RPMI7951 (cell line): ENCODE results near the gene TMEM150C.

GRCh38 chr4:82561510-82562572, at the start of gene TMEM150C:
Gene TMEM150C, minus strand, starts transcription at chr4:82561988.
- RAMPAGE, long total RNA, result no peak

DNA sequence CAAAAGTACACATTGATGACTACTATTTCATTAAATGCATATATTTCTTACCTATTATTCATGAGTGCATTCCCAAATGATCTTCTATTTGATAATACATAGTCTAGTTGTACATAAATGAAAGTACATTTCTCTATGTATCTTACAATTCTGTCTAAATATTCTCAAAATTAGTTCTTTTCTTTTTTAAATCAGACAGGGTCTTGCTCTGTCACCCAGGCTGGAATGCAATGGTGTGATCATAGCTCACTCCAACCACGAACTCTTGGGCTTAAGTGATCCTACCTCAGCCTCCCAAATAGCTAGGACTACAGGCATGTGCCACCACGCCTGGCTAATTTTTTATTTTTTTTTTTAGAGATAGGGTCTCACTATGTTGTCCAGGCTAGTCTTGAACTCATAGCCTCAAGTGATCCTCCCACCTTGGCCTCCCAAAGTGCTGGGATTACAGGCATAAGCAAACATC, 30.6 kb downstream of the SEC31A start:
- RAMPAGE, long total RNA, result no peak

- RAMPAGE, long total RNA, result no peak
These were observed 351 bp upstream of the LIN54 start for GRCh38 chr4:83011054-83011294.

GRCh38 chr4:83111964-83112833, 2.3 kb downstream of the PLAC8 start:
- RAMPAGE, long total RNA, result no peak

DNA sequence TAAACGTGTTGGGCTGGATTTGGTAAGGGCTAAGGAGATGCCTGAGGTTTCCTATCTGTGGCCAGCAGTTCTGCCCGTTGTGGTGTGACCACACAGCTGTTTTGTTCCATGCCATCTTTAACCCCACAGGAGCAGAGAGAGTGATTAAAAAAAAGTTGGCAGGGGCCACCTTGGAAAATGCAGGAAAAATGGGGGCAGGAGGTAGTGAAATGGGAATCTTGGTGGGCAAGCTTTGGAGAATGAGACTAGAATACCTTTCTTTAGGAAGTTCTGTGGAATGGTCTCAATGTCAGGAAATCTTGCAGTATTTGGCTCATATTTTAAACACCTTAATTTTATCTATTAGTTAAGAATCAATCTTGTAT, 1.0 kb downstream of the PLAC8 start:
- RAMPAGE, long total RNA, result no peak

DNA sequence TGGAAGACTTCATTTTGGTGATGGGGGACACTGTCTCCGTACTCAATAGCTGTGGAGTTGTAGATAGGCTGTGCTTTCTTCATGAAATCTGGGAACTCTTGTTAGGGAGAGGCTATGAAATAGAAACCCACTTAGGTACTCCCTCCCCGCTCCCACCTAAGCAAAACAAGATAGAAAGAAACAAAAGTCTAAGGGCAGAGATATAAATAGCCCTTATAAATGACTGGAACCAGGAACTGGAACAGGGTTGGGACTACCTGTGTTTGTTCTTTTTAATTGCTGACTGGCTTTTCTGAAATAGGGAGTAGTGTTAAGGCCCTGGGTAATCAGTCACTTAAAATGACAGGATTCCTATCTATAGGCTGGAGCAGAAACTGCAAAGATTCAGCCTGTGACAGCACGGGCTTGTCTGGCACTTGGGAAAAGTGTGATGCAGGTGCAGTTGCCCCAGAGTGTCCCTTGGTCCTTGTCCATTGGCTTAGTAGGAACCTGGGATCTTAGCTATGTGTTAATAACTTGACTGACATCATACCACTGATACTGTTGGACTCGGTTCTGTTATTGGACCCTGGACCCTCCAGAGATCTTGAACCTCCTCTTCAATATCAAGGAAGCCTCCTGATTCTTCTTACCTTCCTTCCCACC, 14.7 kb upstream of the PLAC8 start:
- RAMPAGE, long total RNA, result no peak

DNA sequence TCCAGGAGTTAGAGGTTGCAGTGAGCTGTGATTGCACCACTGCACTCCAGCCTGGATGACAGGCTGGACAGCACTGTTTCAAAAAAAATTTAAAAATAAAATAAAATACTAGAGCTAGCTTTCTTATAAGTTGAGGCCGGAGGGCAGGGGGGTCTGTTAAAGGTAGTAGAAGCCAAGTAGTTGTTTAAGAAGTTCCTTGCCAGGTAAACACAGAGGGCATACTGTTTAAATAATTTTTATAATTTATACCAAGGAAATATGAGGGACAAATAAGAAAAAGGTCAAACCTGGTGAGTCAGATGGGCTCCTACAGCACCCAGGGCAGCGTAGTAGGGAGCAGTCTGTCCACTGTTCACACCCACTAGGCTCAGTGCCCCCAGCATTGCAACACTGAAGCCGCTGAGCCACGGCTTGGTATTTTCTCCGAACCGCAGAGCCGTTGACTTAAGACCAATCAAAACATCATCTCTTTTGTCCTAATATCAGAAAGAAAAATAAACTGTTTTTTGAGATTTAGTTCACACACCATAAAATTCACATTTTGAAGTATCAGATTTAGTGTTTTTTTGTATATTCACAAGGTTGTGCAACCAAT, 17.2 kb downstream of the COQ2 start:
- RAMPAGE, long total RNA, result no peak

DNA sequence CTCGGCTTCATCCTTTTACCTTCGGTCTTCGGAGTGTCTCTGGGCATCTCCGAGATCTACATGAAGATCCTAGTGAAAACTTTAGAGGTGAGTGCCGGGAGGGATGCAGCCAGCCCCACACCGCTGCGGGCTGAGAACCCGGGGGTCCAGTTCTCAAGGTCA, 650 bp downstream of the GPAT3 start:
- RAMPAGE, long total RNA, result no peak

DNA sequence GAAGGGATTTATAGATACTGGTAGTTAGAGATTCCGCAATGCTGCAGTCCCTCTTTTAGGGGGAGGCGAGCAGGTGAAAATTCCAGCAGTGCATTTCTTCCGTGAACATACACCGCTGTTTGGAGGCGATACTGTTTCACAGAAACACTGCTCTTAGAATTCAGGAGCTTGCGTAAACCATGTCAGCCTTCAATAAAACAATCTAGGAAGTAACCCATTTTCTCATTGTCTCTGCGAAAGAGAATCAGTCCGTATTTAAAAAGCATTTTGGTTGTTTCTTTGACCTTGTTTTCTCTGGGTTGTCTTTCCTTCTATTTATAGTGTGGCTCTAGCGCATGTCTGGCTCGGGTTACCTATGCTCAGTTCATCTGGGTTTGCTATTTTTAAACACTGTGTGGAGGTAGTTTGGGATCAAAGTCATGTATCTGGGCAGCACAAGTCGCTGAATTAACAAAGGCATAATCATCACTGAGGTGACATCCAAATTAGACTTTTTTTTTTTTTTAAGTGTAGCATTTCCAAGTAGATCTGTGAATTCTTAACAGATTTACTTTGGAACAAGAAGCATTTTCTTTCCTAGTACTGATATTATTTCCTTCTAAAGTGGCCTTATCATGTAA, 90.5 kb downstream of the GPAT3 start:
- RAMPAGE, long total RNA, result no peak

GRCh38 chr4:84870255-84870832, 96.1 kb downstream of the WDFY3 start:
- RAMPAGE, long total RNA, result no peak

DNA sequence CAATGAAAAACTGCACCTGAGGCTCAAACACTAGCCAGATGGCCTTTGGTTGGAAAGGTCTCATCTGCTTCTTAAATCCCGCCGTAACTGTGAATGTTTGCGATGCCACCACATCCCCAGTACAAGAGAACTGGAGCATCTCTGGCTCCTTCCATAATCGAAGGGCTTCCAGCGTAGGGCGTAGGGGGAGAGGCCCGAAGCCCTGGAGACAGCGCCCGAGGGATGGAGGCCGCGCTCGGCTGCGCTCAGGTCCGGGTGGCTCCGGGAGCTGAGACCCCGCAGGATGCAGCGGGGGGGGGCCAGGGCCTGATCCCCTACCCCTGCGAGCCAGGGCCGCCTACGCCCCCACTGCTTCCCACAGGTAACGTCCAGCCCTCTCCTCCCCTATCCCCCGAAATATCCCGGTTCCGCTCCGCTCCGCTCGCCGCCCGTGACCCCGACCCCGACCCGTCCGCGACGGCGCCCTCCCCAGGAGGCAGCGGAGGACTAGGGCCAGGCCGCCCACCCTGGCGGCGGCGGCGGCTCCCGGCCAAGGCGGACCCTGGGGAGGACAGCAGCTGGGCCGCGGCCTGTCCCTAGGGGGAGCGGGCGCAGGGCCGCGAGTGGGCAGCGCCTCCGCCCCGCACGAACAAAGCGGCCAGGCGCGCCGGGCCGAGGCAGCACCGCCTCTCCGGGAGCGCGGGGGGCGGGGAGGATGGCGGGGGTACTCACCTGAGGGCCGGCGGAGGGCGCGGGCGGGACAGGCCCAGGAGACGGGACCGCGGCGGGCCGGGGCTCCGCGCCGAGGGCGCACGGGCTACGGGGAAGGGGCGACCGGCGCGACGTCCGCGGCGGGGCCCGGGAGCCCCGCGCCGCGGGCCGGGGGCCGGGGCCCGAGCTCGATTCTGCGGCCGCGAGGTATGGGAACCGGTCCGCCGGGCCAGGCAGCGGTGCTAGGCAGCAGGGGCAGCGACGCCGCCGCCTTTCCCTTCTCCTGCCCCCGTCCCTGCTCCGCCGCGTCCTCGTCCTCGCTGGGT, 684 bp downstream of the WDFY3 start:
- RAMPAGE, long total RNA, result no peak

- RAMPAGE, long total RNA, result no peak
These were observed 389.4 kb downstream of the ARHGAP24 start for GRCh38 chr4:85864450-85864671.

- RAMPAGE, long total RNA, result no peak
These were observed 426.8 kb downstream of the MAPK10 start for GRCh38 chr4:85932743-85933701.

DNA sequence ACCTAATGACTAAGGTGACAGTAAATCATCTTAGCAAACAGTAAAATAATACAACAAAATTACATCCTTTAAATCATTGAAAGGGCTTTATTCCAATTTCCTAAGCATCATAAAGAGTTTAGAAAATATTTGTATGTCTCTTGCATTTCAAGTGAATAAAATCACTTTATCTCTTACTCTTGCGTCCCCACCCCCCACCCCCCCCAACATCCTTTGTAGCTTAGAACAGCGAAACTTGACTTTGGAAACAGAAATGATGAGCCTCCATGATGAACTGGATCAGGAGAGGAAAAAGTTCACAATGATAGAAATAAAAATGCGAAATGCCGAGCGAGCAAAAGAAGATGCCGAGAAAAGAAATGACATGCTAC, 359.6 kb downstream of the MAPK10 start:
- RAMPAGE, long total RNA, result no peak

DNA sequence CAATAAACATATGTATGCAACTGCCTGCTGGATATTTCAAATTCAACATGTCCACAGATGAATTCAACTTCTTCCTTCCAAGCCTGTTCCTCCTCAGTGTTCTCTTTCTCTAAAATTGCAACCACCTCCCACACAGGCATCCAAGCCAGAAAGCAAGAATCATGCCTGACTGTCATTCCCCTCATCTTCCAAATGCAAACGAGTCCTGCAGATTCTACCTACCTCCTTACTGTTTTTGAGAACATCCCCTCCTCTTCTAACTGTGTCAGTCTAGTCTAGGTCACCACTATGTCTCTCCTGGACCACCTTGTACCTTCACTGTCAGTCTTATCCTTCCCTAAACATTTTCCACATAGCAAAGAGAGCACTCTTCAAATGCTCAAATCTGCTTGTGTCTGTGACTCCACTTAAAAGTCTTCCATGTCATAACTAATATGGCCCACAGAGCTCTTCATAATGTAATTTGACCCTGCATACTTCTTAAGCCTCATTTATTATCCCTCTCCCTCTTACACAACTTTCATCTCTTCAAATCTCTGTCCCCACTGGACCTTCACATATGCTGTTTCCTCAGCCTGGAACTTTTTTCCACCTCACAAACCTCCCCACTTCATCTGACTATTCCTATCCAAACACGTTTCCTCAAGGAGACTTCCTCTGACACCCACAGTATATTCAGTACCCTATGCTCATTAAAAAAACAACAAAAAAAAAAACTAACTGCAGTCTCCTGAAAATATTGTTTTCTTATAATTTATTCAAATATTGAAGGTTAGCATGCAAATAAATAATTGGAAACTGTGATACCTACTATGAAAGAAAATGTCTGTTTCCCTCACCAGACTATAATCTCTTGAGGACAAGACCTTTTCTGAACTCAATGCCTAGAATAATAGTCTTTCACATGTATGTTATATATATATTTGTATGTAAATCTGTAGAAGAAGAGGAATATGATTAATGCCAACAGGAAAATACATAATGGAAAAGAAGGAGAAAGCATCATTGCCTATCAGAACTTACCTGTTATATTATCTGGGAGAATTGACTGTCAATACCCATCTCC, 25.5 kb downstream of the MAPK10 start:
- RAMPAGE, long total RNA, result no peak

- RAMPAGE, long total RNA, result no peak
These were observed 8.0 kb upstream of the PTPN13 start for GRCh38 chr4:86586009-86586627.

- RAMPAGE, long total RNA, result no peak
These were observed 4.9 kb downstream of the AFF1 start for GRCh38 chr4:86939471-86940319.

DNA sequence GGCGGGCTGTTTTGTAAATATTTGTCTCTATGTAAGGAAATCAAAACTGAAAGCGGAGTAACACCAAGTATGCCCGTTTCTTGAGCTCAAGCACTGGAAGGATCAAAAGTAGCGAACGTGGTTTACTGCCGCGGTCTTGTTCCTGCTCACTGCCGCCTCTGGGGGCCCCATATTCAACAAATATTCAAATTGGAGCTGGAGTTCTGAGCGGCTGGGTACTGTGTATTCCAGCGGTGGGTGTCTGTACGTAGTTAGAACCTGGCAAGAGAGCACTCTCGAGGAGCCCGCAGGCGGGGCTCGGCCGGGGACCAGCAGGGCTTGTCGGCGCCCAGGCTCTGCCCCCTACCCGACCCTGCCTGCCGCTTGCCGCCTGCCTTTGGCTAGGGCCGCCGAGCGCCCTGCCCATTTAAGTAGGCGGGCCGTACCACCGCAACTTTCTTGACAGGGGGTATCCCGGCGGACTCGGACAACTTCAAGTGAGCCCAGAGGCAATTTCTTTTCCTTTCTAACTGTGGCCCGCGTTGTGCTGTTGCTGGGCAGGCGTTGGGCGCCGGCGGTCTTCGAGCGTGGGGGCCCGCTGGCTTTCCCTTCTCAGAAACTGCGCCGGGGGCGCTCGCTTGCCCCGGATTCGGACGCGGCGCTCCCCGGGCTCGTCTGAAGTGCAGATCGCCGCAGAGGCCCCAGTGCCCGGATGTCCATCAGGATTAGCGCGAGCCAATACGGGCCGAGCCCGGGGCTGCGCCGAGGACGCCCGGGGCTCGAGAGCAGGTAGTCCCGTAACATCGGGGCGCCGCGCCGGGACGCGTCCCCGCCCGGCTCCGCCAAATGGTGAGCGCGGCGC, 71.9 kb downstream of the AFF1 start:
- RAMPAGE, long total RNA, result no peak

- RAMPAGE, long total RNA, result no peak
These were observed 111.0 kb downstream of the AFF1 start for GRCh38 chr4:87045556-87046400.

GRCh38 chr4:87052042-87052666, 117.3 kb downstream of the AFF1 start:
- RAMPAGE, long total RNA, result no peak